Cardiac septum (tissue), 1 donor: Measurements from ENCODE around the gene CORO6.

- PRO-cap, result no peak
Measured at GRCh38 chr17:28981928-28982763, 23.7 kb downstream of the SEZ6 start.

DNA sequence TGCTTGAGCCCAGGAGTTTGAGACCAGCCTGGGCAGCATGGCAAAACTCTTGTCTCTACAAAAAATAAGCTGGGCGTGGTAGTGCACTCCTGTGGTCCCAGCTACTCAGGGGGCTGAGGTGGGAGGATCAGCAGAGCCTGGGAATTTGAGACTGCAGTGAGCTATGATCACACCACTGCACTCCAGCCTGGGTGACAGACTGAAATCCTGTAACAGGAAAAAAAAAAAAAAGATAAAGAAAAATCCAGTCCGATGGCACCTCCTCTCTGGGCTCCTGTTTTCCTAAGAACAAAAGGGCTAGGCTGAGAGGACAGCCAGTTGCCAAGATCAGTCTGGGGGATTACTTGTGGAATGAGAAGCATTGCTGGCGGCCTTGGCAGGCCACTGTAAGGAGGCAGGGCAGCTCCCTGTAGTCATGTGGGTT, 2.9 kb upstream of the PIPOX start:
- PRO-cap, result no peak

GRCh38 chr17:29086906-29087532, 44.1 kb downstream of the PIPOX start:
- PRO-cap, result no peak

GRCh38 chr17:29093787-29094276, 50.9 kb downstream of the PIPOX start:
- PRO-cap, result no peak

- PRO-cap, result no peak
Measured at GRCh38 chr17:29099505-29100112, 56.7 kb downstream of the PIPOX start.

GRCh38 chr17:29108010-29108623, 65.2 kb downstream of the PIPOX start:
- PRO-cap, result no peak

GRCh38 chr17:29139013-29139776, 41.0 kb downstream of the MYO18A start:
- PRO-cap, result unidirectional peak, plus-strand start at chr17:29139138; unidirectional peak, plus-strand start at chr17:29139628

DNA sequence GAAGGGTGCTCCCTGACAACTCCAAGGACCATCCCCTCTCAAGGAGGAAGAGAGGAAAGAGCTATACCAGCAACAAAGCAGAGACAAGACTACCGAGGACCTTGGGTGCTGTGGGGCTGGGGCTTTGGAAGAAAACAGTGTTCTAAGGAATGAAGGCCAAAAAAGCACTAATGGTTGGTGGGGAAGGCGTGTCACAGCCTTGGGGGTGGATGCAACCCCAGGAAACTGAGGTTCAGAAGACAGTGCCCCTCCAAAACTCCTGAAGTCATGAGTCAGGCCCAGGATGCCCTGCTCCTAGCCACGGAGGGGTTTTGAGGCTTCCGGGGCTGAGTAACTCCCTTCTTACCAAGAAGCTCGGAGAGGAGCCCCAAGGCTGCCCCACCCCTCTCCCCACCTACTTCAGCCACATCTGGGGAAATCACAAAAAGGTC, 40.3 kb downstream of the MYO18A start:
- PRO-cap, result no peak

GRCh38 chr17:29212533-29213279, 32.5 kb upstream of the MYO18A start:
- PRO-cap, result no peak

GRCh38 chr17:29332563-29332762, 38.5 kb upstream of the NUFIP2 start:
- PRO-cap, result no peak

DNA sequence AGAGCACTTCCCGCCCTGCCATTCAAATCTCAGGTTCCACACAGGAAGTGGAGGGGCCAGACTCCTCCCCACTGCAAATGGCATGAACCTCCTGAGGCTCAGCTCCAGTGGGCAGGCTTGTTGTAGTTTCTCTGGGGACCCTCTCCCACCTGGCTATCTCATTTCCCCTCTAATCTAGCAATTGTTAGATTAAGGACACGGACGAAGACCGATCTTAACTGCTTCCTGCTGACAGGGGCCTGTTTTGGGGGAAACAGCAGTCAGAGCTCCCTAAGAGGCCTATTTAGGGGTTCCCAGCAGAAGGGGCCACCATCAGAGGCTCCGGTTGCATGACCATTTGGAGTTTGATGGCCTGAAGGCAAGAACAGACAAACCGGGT, 43.5 kb downstream of the TAOK1 start:
- PRO-cap, result no peak

DNA sequence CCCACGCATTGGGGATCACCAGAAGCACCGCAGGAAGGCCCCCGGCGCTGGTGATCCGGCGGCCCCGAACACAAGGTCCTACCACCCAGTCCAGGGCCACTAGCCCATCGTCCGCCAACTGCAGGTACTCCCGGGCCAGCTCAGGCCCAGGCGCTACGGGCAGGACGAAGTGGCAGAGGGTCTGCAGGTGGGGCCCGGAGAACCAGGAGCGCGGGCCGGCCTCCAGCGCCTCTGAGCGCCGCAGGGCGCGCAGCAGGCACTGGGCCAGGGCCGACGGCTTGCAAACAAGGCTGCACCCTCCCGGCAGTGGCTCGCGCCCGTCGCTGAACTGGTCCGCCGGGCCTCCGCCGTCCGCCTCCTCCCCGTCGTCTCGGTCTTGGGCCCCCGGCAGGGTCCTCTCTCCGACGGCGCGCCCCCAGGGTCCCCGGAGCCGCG, 355 bp downstream of the ABHD15 start:
- PRO-cap, result no peak

- PRO-cap, result bidirectional peak, plus-strand start at chr17:29568047, minus-strand start at chr17:29567909
Measured at GRCh38 chr17:29567819-29568164, 709 bp upstream of the TP53I13 start.

DNA sequence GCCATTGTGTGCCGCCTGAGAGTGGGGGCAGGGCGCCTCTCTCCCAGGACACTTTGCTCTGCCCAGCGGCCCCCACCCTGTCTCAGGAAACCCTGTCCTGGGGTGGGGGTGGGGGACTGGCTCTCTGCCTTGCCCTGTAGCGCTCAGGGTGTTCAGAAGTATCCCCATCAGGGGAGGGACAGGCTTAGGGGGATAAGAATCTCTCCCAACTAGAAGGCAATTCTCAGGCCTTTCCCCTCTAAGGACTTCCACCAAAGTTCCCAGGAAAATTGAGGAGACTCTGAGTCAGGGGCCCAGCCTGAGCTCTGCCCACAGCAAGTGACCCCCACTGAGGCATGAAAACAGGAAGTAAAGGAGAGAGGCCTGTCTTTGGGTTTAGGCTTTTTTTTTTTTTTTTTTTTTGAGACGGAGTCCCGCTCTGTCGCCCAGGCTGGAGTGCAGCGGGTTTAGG, 4.8 kb downstream of the GIT1 start:
- PRO-cap, result no peak

DNA sequence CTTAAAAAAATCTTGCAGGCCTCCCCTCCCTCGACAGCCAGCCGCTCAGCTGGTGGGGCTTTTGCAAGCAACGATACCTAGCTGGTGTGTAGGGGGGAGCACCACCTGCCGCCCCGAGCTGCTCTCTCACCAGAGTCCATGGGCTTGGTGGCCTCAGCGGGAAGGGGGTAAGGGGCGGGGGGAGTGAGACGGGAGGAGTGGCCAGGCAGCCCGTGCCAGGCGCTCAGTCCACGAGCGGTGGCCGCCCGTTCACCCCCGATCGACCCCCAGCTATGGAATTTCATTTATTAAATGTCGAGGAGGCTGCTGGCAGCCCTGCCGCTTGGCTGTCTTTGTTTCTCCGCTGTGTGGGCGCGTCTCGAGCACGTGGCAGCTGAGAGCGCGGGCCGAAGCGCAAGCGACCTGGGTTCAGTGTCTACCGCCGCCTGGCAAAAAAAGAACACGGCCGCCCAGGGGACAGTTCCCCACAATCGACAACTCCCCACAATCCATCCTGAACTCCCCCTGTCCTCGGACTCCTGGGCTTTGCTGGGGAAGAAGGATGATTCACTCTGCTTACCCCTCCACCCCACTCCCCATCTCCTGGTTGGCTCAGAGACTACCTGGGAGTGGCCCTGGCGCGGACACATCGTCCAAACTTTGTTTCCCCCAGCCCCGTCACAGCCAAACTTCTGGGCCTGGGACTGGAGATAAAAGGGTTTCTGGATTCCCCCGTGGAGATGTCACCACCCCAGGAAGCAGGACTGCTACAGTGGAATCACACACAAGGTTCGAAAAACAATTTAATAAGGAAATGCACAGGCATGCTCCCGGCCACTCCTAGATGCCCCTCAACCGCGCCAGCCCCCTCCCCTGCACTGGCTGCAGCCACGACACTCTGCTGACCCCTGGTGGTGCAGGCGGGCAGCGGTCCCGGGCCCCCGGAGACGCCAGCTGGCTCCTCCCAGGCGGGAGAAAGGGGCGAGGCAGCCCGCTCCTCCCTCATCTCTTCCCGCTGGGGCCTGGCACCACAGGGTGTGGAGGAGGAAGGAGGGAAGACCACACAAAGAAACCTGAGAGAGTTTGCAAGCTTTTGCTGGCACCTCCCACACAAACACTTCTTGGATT, 1.6 kb upstream of the ANKRD13B start:
- PRO-cap, result unidirectional peak, minus-strand start at position 527 of the sequence; bidirectional peak, plus-strand start at position 1,012 of the sequence, minus-strand start at position 863 of the sequence

DNA sequence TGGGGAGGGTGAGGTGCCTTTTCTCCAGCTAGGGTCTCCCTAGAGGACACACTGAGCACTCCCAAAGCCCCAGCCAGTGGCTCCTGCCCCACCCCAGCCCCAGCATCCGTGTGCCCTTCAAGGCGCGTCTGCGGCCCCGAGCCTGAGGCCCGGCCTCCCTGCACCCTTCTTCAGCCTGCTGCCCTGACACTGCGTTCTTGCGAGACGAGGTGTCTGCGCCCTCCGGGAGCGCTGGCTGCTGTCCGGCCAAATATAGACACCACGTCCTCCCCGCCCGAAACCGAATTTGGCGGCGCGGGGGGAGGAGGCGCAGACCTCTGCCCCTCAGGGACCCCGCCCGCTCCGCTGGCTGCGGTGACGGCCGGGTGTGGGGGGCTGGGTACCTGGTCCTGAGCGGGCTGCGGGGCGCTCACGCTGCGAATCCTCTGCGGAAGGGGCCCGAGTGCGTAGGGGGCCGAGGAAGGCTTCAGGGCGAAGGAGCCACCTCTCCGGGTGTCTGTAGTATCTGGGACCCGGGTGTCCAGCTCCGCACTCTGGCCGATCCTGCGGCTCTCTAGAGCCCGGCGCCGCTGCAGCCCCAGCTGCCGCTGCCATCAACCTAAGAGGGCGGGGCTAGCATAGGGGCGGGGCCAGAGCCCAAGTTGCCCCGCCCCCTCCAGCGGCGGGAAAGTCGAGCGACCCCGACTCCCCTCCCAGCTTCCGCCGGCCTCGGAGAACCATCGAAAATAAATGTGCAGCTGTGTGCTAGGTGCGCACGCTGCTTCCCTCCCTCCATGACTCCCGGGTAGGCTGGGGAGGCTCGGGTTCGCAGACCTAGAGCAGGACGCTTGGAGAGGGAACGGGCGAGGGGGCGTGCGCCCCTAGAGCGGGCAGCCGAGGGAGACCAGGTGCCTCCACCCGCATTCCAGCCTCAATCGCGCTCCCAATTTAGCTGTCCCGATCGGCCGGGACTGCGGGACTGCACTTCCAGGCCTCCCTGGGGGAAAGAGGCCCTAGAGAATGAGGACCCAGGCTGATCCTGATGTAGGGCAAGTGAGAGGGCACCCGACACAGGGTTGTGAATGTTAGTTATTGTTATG, at the start of gene CORO6:
Gene CORO6 (minus strand): TSS at position 608 of the 1,079 bp plus-strand sequence.
- PRO-cap, result unidirectional peak, minus-strand start at position 180 of the sequence; unidirectional peak, minus-strand start at position 224 of the sequence; unidirectional peak, minus-strand start at position 555 of the sequence

DNA sequence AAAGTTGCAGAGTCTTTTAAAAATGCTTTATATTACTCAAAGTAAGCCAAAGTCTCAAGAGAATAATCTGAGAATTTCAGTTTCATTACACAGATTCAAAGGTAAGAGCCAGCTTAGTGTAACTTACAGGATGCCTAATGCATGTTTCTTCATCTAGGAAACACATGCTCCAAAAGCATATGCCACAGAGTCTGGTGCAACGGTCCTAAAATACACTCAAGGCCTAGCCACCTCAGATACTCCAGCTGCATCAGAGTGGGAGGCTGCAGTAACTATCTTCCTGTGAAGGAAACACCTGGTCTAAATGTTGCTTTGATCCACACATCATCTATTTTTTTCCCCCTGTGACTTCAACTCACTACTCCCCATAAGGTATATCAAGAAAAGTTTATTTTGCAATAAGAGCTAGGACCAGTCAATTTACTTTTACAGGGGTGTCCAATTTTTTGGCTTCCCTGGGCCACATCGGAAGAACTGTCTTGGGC, 51.6 kb upstream of the CORO6 start:
- PRO-cap, result no peak

- PRO-cap, result no peak
Measured at GRCh38 chr17:29676564-29677502, 54.1 kb upstream of the CORO6 start.

GRCh38 chr17:29760217-29760709, 137.6 kb upstream of the CORO6 start:
- PRO-cap, result unidirectional peak, plus-strand start at chr17:29760477

- PRO-cap, result no peak
Measured at GRCh38 chr17:29906140-29906506, 23.9 kb downstream of the SSH2 start.